Rectum (tissue), 1 donor: Measurements from ENCODE around the genes YES1 and METTL4.

DNA sequence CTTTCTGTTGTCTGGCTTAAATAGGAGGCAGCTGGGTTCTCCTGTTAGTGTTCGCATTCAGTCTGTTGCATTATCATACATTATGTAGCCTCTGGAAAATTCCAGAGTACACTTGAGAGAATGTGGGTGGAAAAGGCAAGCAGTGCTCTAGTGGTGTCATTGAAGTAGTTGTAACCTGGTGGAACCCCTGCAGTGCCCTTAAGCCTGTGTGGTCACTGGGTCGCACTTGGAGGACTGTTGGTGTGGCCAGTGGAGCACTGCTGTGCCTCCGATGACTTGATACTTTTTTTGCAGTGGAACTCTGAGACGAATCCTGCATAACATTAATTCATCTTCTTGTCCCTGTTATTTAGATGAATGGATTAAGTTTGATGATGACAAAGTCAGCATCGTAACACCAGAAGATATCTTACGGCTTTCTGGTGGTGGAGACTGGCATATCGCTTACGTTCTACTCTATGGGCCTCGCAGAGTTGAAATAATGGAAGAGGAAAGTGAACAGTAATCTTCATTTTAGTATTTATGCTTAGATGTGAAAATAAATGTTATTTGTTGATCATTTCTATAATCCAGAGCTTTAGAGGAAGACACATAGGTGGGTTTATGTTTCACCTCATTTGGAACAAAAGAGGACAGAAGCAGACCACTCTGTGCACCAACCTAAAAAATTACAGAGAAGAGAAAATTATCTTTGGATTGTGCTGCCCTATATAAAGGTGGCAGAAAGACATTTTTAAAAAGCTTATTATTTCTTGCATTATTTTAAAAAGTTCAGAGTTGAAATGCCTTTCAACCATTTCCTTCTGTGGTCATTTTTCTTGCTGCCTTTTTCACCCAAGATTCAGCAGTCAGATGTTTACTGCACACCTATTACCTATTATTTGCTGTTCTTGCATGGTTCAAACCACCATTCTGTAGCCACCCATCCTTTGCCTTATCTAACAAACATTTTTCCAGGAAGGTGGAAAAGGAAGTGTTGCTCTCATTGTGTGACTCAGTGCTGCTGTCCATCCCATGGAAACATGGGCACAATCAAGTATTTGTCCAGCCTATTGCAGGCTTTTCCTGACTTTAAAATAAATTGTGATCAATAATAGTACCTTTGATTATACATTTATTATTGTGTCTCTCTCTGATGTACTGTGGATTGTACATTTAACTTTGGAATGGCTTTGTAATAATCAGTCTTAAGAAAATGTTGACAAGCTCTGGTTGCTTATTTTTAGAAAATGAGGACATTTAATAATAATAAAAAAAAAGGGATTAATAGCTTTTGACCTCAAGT, 52.9 kb downstream of the USP14 start:
- PRO-cap = no peak

GRCh38 chr18:346268-347251, 78.7 kb upstream of the THOC1 start:
- PRO-cap = no peak

DNA sequence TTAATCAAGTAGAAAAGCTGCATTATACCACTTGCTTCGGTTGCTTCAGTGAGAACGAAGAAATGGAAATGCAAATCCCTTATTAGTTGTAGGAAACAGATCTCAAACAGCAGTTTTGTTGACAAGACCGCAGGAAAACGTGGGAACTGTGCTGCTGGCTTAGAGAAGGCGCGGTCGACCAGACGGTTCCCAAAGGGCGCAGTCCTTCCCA, 315 bp upstream of the TYMS start:
- PRO-cap = no peak

- PRO-cap = bidirectional peak, plus-strand start at chr18:658723, minus-strand start at chr18:658626
These were observed 1.1 kb downstream of the TYMS start for GRCh38 chr18:658494-658965.

DNA sequence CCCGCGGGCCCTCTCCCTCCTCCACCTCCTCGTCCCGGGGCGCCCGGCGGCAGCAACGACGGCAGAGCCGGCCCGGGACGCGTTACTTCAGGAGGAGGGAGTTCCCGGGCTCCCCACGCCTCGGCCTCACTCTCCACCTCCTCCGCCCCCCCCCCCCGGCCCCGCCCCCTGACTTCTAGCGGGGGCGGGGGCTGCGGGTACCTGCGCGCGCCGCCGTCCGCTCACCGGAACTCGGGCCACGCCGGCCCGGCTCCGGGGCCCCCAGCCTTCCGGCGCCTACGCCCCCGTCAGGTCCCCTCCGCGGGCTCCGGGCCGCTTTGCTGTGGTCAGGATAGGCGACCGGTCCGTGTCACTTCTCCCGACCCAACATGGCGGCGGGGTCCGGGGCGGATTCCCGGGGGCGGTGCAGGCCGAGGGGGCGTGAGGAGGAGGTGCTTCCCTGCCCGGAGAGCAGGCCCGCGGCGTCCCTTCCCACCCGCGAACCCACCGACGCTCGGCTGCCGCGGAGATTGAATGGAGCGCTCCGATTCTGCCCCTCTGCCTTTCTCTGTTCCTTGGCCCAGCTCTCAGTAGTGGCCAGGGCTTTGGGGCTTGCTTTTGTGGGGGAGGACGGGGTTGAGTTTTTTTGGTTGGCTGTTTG, at the start of gene YES1:
Gene YES1 (minus strand): TSS at position 60 of the 640 bp plus-strand sequence.
- PRO-cap = bidirectional peak, plus-strand start at position 453 of the sequence, minus-strand start at position 60 of the sequence

DNA sequence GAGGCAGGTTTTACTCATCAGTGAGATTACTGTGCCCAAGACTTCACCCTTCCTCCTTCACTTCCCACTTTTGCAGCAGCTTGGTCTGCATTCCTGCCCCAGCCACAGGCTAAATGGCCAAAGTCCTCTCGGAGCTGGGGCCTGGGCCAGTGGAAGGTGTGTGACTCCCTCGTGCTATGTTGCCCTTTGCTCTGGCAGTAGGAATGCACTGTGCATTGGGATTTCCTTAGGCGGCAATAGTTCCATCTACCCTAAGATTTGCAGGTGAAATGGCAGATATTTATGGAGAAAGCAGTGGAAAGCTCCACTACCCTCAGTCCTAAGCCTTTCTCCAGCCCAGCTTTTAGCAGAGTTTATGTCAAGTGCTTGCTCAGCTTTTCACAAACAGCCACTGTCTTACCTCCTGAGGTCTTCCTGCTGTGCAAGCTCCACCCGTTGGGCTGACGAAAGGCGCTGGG, 36.3 kb upstream of the YES1 start:
- PRO-cap = unidirectional peak, minus-strand start at position 106 of the sequence

DNA sequence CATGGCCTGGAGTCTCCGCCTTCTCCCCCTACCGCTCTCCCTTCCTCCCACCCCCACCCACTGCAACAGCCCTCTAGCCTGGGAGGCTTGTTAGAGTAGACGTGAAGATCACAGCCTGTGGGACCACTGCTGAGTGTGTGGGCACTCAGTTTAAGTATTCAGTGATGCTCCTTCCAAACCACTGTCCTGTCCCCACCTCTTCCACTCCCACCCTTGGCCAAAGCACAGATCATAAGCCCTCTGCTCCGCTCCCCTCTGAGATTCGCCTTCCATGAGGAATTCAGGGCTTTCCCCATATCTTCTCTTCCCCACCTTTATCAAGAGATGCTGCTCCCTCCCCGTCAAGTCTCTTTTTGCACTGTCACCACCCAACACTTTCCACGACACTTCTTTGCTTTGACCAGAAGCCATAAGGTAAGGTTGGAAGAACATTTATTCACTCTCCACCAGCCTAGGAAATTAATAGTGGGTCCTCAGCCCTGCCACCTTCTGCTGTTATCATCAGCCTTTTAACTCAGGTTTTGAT, 1.8 kb downstream of the METTL4 start:
- PRO-cap = no peak

DNA sequence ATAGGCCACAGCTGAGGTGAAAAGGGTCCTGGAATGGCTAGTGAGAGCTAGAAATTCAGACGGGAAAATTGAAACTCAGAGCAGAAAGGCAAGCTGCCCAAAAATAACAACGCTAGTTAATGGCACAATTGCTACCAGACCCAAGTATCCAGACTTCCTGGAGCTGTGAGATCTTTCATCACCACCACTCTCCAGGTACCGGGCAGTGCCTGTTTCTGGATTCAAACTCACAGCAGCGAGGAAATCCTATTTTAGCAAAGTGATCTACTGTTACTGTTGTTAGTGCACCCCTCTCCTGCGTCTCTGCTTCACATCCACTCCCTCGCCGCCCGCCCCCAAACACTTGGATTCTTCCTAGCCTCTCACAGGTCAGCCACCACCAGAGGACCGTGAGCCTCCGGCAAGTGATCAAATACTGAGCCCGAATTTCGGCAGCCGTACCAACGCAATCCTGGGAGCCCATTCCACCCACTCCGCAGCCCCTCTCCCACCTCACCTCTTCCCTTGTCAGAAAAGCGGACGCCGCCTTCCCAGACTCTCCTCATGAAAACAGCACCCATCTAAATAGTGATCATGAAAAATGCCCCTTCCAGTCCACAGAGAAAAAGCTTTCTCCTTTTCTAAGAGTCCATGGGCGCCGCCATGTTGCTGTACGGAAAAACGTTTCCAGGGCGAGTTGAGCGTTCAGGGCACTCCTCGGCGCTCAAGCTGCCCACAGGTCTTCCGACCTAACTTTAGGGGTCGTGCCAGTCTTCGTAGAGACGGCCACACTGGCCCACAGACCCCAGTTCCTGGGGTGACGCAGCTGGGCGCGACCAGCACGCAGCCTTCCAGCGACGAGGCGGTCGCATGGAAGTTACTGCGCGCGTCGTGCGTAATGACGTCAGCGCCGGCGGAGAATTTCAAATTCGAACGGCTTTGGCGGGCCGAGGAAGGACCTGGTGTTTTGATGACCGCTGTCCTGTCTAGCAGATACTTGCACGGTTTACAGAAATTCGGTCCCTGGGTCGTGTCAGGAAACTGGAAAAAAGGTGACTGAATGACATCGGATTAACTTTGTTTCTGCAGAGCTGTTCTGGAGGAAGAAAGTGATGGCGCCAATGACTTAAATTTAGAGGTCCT, at the start of gene METTL4:
Gene METTL4 (minus strand): TSS at position 853 of the 1,122 bp plus-strand sequence.
- PRO-cap = unidirectional peak, plus-strand start at position 151 of the sequence; bidirectional peak, plus-strand start at position 249 of the sequence, minus-strand start at position 191 of the sequence; bidirectional peak, plus-strand start at position 379 of the sequence, minus-strand start at position 305 of the sequence; bidirectional peak, plus-strand start at position 929 of the sequence, minus-strand start at position 851 of the sequence

- PRO-cap = no peak
These were observed 81.0 kb downstream of the SMCHD1 start for GRCh38 chr18:2736399-2737044.

- PRO-cap = no peak
These were observed 28.3 kb downstream of the EMILIN2 start for GRCh38 chr18:2874766-2875944.

GRCh38 chr18:2901270-2902144, 54.7 kb downstream of the EMILIN2 start:
- PRO-cap = no peak

DNA sequence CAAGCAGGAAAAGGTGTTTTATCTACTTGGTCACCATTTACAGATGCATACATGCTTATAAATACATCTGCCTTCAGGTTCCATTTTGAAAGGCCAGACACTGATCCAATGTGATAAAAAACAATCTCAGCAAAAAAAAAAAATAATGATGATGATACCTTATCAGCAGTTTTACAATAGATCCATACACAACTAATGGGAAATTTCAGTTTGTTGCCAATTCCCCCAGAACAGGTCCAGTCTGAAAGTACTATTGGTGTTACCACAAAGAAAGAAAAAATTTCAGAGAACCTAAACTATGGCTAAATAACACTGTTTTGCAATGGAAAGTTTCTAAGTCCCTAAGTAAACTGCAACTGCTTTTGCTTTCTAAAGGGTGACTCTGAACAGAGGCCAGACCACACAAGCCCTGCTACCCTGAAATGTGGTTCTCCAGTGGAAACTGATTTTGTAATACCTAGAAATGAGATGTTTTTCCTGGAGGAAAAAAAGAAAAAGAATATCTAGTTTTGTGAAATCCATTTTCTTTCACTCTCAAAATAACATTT, 54.1 kb downstream of the LPIN2 start:
- PRO-cap = no peak

DNA sequence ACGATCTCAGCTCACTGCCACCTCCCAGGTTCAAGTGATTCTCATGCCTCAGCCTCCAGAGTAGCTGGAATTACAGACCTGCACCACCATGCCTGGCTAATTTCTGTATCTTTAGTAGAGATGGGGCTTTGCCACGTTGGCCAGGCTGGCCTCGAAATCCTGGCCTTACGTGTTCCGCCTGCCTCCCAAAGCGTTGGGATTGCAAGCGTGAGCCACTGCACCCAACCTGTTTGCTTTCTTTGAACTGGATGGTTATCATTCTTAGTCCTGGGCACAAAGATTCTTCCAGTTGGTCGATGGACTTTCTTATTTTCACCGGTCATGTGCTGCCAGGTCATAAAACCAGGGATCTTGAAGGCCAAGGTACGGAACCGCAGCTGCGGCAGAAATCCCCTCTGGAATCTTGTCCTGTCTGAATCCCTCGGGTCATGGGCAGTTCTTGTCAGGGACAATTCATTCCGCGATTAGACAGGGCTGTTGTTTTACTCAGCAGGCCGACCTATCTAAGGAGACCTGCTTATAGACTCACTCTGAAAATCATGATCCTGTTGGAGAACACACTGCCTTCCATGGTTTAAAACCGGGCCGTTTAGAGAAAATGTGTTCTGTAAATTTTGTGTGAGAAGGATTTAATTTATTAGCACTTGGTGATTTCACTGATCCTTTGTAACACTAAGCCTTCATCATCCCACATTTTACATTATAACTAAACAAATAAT, 13.8 kb upstream of the LPIN2 start:
- PRO-cap = bidirectional peak, plus-strand start at position 376 of the sequence, minus-strand start at position 237 of the sequence

DNA sequence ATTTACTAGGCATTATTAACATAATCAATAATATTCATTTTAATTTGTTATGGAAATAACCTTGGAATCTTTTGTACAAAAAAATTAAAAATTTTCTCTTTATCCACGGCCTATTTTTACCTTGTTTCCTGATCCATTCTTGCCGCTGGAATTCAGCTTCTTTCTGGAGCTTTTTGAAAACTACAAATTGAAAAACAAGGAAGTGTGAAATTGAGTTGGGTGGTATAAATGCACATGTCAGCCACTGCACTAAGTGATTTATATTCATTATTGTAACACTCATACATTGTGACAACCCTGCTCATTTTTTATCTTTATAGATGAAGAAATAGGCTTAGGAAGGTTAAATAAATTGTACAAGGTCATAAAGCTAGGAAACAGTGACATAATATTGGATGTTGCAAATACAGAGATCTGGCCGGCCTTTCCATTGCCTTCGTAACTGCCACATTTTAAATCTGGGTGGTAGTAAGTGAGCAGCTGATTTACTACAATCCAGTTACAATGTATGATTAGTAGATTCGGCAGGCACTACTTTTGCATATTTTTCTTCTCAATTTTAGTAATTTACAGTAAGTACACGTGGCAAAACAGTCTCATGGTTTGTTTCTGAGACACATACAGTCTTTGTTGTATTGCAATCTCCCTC, 76.6 kb upstream of the LPIN2 start:
- PRO-cap = no peak

DNA sequence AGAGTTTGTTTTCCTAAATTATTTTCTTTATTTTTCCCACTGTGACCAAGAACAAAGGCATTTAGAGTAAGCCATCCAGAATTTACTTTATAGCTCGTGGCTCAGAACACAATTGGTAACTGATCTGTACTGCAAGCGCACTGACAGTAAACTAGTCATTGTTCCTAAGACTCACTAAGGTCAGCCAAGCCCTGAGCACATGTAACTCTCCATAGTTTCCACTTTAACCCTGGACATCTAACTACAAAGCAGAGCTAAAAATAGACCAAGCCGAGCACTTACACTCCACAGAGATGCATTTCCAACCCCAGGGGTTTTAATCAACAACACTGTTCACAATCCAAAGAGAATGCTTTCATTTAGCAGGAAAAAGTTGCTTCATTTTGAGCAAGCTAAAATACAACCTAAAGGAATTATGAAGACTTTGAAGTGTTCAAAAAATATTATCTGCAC, 8.1 kb downstream of the MYOM1 start:
- PRO-cap = no peak

DNA sequence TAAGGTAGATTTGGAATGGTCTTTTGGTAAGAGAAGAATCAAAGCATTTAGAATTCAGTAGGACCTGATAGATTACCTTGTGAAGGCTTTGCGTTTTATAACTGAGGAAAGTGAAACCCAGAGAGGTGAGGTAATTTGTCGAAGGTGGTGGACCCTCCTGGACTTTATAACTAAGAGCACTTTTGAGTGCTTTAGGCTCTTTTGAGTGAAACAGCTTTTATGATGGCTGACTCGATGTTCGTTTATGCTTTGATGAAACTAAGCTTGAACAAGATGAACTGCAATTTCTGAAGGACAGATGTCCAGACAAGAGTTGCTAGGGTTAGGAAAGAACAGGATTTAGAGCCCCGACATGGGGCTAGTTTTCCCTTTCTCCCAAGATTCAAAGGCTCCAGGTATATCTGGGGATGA, 1.4 kb downstream of the MYL12B start:
- PRO-cap = no peak

- PRO-cap = no peak
These were observed 9.6 kb upstream of the TGIF1 start for GRCh38 chr18:3440432-3440633.

DNA sequence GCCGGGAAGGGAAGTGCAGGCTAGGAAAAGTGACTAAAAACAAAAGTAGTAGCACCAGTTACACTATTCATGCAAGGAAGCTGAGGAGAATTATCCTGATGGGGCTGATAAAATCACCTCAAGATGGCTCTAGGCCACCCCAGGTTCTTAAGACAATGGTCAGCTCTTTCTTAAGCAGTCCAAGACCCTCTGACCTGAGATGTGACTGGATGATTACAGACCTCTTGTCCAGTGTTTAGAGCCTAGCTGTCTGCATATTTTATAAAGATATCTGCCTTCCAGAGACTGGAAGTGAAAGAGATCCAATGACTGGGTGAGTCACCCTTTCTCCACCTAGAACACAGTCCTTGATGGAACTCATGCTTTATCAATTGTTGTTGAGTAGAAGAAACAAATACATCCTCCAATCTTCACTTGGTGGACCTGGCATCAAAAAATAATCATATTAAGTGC, 3.4 kb upstream of the TGIF1 start:
- PRO-cap = no peak

GRCh38 chr18:3451379-3451802, 1.4 kb downstream of the TGIF1 start:
- PRO-cap = bidirectional peak, plus-strand start at chr18:3451595, minus-strand start at chr18:3451483

DNA sequence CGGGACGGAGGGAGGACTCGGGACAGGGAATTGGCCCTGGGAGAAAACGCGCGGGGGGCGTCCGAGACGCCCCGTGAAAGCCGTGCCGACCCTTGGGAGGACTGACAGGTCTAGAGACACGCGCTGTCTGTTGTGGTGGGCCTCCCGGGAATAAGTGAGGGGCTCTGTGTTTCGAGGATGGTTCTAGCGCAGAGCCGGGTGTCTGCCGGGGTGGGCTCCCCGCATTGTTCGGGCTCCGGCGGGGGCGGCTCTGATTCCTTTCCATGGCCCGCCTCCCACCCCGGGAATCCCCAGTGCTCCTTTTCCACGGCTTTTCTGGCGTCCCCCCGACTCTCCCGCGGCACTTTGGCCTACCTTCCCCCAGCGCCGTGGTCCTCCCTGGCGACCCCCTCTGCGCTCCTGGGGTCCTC, 1.8 kb downstream of the TGIF1 start:
- PRO-cap = bidirectional peak, plus-strand start at position 343 of the sequence, minus-strand start at position 156 of the sequence